CMK (cell line): ENCODE measurements around a stretch of chr10.

DNA sequence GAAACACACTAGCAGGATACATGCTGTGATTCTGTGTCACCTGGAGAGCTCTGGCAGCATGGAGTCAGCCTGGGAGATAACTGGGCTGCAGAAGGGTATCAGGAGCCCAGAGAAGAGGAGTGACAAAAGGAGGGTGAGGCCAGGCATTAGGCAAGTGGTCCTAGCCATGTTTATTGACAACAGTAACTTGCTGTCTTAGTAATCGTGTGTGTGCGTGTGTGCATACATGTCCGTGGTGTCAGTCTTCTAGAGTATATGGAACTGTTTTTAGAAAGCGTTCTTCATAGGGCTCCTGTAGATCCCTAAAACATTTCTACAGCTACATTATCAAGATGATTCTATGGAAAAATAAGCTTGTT, 157.4 kb upstream of the PHYHIPL start:
- RRBS: no CpG with 5 or more reads among the region's 4 CpGs

DNA sequence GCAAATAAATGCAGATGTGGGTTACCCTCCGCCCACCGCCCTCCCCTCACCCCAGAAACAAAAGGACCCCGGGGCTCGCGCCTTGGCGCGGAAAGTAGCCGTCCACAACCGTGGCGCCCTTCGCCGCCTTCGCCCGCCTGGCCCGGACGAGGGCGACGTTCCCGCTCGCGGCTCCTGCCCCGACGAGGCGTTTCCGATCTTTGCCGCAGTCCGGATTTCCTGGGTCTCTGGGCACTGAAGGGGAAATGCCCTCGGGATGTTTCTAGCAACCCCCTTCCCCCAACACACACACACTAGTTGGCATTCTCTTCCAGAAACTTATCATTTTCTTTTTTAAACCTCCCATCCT, 608 bp downstream of the PHYHIPL start:
- RRBS: 96% methylated on average over 25 of the region's 28 CpGs

DNA sequence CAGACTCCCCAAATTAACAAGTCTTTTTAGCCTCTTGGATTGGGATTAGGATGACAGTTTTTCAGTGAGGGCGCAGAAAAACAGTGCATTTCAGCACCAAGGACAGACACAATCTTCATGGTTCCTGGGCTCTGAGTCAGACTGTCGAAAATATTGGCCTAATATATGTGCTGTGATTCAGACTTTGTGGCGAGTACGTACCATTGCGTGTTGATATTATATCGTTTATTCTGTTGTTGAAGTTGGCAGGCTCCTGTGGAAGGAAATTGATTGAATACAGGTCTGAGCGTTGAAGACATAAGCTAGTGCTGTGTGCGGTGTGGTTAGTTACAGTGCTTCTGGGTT, 955 bp downstream of the PHYHIPL start:
- RRBS: no CpG with 5 or more reads among the region's 8 CpGs

DNA sequence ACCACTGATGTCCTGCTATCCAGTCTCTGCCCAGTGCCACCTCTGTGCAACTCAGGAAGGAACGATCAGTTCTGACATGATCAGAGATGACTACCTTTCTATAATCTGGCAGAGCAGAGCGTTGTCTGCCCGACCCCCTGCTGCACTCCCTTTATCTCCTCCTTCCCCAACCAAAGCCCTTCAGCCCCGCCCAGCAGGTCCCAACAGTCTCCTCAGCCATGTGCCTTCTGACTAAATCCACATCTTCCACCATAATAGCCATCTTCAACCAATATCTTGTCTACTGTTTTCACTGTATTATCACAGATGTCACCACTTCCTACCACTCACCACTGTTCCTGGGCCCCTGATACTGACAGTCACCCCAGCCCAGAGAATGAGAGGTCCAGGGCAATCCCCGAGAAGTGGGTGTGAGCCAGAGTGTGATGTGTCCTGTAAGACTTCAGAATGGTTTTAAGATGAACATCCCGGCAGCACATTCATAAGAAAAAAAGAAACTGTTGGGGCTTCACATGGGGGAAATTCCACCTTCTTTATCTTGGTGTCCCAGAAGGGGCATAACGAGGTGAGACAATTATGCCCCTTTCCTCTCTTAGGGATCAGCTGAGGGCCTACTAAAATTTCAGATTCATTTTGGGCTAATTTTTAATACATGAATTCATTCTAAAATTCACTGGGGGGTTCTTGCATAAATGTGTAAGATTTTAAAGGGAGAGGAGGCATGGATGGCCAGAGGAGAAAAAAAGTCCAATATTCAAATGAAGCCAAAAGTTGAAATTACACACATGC, 25.3 kb downstream of the CCDC6 start:
- RRBS: no CpG with 5 or more reads among the region's 7 CpGs

DNA sequence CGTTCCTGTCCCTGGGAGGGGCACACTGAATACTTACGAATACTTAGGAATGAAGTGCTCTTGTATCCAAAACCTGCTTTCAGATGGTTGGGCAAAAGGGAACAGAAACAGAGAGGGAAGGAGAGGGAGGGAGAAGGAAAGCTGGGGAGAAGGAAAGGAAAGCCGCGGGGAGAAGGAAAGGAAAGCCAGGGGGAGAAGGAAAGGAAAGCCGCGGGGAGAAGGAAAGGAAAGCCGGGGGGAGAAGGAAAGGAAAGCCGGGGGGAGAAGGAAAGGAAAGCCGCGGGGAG, 24.6 kb downstream of the CCDC6 start:
- RRBS: no CpG with 5 or more reads among the region's 10 CpGs

DNA sequence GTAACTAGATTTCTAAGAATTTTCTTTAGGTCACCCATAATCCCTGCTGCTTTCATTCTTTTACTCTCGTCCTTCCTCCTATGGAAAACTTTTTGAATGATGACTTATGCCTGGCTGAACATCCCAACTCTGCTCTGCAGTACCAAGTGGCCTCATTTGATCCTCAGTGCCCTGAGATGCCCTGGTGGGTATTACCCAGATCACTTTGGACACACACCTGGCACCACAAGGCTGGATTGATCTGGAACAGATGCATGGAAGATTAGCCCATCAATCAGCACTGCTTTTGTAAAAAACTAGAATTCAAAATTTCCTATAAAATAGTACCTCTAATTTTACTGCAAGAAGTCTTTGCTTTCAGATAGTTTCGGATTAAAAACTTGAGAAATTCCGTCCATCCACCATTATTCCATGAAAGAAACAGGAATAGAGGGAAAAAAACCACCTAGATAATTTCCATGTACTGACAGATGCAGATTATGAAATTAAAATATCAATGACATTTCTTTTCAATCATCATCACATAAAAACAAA, 8.5 kb downstream of the CCDC6 start:
- RRBS: no CpG with 5 or more reads among the region's 3 CpGs

- RRBS: no CpG with 5 or more reads among the region's 7 CpGs
Observed at GRCh38 chr10:60059331-60060107, 153.2 kb upstream of the CCDC6 start.

DNA sequence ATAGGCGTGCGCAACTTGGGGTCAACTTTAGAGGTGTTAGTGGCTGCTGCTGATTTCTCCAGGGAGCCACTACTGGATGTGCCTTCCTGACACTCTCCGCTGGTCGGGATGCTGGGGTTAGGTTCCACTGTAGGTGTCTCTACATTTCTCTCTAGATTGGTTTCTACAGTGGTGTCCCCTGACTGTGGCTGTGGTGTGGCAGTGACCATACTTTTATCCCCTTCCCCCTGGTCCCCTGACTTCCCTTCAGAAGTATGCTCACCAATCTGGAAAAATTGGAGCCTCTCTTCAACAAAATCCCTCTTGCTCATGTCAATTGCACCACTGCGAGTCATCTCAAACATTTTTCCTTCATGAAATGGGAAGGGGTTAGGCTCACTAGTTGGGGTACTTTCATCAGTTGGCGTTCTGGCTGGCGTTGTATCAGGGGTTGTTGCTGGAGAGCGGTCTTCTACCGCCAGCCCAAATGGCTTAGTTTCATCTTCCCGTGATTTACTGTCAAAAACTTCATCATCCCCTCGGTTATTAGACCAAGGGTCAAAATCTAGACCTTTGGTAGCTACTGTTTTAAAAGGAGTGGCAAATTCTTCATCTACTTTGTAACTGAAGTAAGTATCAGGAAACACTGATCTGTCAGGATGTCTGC, 163.5 kb upstream of the CCDC6 start:
- RRBS: no CpG with 5 or more reads among the region's 11 CpGs

- RRBS: no CpG with 5 or more reads among the region's 8 CpGs
Observed at GRCh38 chr10:60267691-60268331, 121.9 kb downstream of the ANK3 start.

DNA sequence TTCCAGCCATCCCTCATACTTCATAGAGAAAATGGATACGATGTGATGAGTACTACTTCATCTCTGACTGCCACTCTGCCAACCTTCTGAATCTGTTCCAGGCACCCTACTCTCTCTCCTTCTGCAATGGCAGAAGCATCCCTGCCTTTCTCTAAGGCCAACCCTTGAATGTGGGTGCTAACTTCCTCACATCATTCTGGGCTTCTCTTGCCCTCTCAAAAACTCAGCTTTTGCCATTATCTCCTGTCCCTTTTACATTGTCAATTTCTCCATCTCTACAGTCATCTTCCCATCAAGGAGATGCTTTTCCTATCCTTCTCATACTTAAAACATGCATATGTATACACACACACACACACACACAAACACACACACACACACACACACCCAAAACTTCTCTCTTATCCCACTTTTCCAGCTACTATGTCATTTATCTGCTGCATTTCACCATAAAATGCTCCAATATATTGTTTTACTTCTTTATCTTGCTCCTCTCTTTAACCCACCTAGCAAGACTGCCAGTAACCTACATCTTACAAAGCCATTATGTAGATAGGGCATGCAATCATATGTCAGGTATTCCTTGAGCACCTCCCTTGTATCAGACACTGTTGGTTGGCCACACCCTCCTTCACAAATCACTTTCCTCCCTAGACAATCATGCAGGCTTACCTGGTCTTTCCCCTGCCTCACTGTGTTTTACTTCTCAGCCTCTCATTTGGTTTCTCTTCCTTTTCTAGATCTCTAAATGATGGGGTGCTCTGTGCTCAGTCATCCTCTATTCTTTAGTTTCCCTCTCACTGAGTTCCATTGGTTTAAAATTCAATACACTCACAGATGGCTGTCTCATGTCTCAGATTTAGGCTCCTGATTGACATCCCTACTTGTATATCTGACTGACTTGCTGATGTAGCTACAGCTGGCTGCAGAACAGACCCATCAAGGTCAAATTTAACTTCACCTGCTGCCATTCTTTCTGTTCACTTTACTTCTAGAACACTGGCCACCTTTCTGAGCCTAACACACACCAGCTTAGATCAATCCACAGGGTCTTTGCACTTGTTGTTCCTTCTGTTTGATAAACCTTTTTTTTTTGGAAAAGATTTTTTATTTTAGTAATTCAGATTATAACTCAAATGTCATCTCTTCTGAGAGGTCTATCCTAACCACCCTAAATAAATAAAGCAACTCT, 31.5 kb downstream of the ANK3 start:
- RRBS: no CpG with 5 or more reads among the region's 1 CpG

- RRBS: no CpG with 5 or more reads among the region's 5 CpGs
Observed at GRCh38 chr10:60384620-60385290, 4.9 kb downstream of the ANK3 start.

GRCh38 chr10:60627758-60628321, 150.4 kb upstream of the CDK1 start:
- RRBS: no CpG with 5 or more reads among the region's 5 CpGs

GRCh38 chr10:60942395-60943341, 1.3 kb downstream of the RHOBTB1 start:
- RRBS: no CpG with 5 or more reads among the region's 15 CpGs

DNA sequence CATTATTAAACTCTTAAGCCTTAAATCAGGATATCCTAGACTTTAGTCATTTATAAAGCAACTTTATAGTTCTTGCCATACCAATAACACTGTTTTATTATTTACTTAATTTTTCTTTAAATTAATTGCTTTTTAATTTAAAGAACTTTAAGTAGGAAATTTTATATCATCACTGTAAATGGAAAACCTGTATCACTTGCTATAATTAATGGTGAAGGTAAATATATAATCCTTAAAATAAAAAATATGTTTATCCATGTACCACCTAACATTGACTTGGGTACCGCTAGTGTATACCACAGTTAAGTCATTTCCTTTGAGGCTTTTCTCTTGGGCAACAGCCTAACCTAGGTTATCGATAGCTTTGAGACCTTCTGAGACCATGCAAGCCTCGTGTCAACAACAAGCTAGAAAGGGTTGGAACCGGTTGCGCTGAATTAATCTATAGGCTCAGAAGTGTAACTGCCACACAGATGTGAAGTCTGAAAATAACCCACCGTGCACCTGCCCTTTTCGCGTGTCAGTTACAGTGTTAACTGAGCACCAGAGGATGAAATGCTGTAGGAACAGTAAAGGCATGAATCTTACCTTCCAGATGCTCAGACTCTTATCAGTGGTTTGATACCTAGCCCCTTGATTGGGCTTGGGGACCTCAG, 59.7 kb downstream of the ARID5B start:
- RRBS: no CpG with 5 or more reads among the region's 8 CpGs

GRCh38 chr10:62018091-62019008, 116.9 kb downstream of the ARID5B start:
- RRBS: no CpG with 5 or more reads among the region's 9 CpGs

DNA sequence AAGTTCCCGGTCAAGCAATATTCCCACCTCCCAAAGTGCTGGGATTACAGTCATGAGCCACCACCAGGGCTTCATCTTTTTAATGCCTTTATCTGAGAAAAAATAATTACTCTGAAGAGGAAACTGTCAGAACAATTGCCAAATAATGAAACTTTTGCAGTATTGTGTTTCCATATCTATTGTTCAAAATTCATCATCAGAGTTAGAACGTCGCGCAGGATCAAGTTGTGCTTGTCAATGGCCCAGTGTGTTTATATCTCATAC, 143.0 kb downstream of the ARID5B start:
- RRBS: no CpG with 5 or more reads among the region's 4 CpGs

DNA sequence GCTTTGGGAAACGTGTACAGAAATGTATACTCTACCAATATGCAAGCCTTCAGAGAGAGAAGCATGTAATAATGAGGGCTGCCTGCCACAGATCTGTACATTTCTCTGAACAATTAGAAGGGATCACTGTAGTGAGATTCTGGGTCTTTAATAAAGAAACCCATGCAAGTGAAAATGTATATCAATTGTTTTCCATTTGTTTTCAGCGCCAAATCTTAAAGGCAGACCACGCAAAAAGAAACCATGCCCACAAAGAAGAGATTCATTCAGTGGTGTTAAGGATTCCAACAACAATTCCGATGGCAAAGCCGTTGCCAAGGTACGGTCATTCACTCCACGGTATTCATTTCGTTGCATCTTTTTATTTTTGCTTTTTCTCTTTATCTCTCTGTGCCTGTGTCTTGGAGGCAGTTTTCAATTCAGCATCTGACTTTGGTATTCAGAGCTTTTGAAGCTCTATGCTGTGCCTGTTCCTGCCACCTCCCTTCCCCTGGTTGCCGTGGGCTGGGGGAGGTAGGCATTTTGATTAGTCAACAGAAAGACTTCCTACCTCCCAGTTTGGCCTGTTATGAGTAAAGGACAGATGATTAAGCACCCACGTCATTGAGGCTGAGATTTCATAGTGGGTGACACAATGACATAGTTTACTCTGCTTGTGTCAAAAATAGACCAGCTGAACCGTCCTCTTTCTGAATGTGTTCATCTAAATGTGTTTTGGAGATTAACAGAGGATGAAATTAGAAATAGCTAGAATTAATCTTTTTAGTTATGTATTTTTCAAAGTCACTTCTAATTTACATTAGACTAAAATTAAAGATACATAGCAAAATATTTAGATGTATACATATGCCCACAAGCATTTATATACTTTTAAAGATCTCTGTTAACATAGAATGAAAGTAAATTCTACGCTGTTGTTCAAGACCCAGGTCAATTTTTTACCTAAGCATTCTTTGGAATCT, 149.5 kb downstream of the ARID5B start:
- RRBS: no CpG with 5 or more reads among the region's 12 CpGs

DNA sequence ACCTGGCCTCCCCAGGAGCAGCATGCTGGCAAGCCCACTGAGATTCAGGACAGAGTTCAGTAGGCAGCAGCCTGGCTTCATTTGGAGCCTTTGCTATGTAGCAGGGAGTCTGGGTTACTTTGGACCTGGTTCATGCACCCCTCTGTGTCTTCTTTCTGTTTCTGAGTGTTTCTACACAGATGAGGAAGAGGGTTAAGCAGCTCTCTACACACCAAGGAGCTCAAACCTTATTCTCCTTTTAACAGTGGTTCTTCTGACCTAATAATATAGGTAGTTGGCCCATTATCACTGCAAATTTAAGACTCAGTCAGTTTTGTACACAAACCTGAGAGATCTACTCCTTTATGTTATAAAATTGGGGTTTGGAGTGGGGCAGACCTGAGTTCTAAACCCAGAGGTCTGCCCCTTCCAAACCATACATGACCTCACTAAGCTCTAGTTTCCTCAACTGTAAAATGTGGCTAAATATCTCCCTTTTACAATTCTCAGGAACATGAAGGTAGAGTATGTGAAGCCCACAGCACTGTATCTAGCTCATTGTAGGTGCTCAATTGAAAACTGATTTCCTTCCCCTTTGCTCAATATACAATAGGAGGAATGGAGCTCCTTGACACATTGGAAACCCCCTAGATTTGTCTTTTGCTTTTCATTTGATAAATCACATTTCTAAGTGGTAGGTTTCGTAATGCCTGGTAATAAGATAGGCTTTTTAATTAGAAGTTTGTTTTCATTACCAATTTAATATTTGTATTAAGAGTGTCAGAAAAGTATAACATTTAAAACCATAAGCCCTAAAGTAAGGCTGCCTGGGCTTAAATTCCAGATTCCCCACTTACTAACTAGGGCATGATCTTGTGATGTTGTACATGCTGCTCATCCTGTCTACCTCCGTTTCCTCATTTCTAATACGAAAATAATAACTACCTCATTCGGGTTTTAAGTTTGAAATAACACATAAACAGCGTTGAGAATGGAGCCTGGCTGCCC, 153.3 kb downstream of the ARID5B start:
- RRBS: no CpG with 5 or more reads among the region's 5 CpGs